ENCODE data around the gene SMIM10L1.

- PRO-cap, result no peak
Measured at GRCh38 chr12:10310373-10310903, 2.8 kb downstream of the KLRD1 start.

- PRO-cap, result no peak
Measured at GRCh38 chr12:10360925-10361712, 28.7 kb downstream of the KLRK1 start.

GRCh38 chr12:10364379-10365683, 25.0 kb downstream of the KLRK1 start:
- PRO-cap, result bidirectional peak, plus-strand start at chr12:10364669, minus-strand start at chr12:10364678; bidirectional peak, plus-strand start at chr12:10365184, minus-strand start at chr12:10365057

- PRO-cap, result no peak
Measured at GRCh38 chr12:10559044-10559665, 53.5 kb downstream of the EIF2S3B start.

GRCh38 chr12:10614177-10614731, 845 bp upstream of the MAGOHB start:
- PRO-cap, result no peak

GRCh38 chr12:10672202-10673121, 1.4 kb downstream of the STYK1 start:
- PRO-cap, result no peak

- PRO-cap, result no peak
Measured at GRCh38 chr12:10719296-10720412, 3.5 kb downstream of the YBX3 start.

GRCh38 chr12:11170859-11172035, at the start of gene SMIM10L1:
Gene SMIM10L1, plus strand, starts transcription at chr12:11171194.
- PRO-cap, result unidirectional peak, plus-strand start at chr12:11171172; bidirectional peak, plus-strand start at chr12:11171721, minus-strand start at chr12:11171610

DNA sequence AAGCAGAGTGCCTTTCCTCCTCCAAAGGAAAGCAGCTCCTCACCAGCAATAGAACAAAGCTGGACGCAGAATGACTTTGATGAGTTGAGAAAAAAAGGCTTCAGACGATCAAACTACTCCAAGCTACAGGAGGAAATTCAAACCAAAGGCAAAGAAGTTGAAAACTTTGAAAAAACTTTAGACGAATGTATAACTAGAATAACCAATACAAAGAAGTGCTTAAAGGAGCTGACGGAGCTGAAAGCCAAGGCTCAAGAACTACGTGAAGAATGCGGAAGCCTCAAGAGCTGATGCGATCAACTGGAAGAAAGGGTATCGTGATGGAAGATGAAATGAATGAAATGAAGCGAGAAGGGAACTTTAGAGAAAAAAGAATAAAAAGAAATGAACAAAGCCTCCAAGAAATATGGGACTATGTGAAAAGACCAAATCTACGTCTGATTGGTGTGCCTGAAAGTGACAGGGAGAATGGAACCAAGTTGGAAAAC, 18.9 kb downstream of the PRB4 start:
- PRO-cap, result no peak

- PRO-cap, result no peak
Measured at GRCh38 chr12:11623169-11623696, 26.2 kb upstream of the ETV6 start.

DNA sequence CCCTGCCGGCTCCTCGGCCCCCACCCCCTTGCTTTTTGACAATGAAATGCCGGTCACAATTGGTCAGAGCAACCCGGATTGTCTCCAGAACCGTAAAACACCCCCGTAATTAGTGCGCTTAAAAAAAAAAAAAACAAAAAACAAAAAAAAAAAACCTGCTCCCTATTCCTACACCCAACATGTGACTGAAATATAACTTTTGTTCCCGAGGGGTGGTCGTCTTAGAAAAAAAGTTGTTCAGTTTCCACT, 812 bp downstream of the ETV6 start:
- PRO-cap, result no peak

DNA sequence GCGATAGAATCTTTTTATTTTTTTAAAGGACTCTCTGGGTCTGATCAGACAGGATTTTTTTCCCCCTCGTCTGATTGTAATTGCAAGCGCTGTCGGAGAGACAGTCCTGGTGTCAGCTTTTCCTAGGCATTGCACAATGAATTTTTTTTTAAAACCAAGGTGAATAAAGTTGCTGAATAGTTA, 1.0 kb downstream of the ETV6 start:
- PRO-cap, result no peak

GRCh38 chr12:11654167-11654769, 4.8 kb downstream of the ETV6 start:
- PRO-cap, result no peak

DNA sequence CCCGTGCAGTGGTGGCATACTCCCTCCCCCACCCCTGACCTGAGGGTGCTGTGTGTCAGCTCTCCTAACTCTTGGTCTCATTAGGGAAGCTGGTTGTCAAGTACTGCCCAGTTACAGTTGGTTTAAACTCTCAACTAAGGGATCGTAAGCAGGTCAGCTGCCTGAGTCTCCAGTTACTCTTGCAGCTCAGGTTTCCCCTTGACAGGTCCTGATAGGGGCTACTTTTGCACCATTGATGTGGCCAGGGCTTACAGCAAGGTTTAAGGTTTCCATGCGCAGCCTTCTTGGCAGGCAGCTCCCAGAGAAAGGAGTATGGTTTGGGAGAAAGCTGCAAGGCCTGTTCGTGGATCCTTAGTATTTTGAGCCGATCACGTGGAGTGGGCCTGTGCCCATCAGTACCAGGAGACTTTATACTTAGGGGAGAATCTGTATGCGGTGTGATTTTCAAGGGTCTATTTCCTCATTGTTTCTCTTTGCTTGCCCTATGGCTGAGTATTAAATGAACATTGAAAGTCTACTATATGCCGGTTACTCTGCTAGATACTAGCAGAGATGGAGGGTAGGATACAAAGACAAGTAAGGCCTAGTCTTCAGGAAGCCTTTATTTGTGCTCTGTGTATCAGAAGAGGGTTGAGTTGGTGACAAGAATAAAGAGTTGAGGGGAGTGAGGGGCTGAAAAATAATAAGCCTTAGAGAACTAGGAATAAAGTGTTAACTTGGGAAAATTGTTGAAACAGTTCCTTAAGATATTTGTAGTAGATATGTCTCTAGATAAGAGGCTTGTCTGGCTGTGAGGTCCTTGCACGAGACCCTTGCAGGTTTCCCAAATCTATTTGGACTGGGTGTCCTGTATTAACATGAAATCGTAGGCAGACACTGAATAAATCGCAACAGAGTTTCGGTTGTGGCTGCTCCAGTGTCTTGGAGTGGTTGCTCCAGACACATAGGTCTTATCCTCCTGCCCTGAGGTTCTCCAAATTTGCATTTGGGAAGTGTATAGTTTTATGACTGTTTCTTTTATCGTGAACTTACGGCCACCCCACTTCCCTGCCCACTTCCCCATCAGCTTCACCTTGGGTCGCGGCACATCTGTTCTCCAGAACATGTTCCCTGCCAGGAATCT, 74.9 kb downstream of the ETV6 start:
- PRO-cap, result no peak

DNA sequence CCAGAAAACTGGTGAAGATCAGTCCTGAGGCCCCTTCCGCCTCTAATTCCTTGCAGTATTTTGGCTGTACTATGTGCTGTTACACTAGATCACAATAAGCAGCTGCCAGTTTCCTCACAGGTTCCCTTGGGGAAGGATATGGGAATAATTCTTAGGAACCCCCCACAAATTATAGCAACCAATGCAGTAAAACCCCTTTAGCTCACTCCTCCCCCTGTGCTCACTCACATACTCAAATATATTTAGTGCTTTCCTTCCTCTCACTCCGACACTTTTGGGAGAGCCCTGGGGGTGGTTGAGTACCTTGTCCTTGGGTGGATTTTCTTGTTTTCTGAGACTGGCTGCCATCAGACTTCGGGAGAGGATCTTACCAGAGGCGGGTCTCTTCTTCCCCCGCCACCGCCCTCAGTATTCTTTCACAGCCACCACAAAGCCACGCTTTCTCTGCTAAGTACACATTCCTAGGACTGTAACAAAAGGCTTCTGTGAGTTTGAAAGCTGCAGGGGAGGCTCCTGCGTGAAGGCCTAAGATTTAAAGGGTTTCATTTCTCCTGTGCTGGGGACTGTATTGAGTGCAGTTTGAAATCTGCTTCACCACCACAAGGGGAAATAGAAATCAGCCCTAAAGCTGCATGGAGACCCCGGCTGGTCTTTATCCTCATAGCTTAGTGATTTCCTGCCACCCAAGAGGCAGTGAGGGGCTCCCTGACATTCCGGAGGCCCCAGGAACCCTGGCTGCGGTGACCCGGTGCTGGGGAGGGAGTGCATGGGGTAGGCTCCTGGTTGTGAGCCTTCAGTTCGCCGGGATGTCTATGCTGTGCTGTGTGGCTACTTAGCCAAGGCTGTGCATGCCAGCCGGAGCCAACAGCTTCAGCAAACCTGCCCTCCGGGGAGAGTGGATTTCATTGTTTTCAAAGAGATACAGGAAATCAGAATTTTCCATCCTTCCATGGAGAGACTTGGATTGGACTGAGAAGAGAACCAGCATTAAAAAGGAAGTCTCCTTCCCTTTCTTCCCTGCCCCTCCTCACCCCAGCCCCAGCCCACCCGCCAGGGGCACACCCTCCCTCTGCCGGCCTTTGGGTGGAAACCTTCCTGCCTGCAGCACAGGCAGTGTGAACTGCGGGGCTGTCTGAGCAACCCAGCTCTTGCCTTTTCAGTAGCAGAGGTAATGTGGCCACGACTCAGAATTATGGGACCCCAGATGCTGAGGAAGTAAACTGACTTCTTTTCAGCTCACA, 163.2 kb downstream of the ETV6 start:
- PRO-cap, result no peak

DNA sequence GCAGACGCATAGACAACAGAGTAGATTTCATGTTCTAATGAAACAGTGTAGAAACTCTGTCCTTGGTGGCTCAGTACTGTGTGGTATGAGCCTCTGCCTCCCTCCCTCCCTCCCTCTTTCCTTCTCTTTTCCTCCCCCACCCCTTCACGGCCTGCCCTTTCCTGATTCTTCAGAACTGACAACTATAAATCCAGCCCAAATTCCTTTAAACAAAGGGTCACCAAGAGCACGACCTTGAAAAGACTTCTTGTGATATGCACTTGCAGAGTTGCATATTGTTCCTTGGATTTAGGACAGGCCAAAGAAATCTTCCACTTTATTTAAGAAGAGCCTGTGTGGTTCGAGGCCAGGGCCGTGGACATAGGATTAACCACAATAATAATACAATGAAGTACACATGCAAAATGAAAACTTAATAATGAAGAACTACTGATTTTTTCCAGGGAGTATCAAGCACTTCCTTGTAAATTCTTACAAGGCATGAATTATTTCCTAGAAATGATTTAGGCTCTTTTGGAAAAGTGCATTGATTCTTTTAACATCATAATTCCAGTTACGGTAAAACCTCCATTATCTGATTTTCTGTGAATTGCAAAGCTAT, 164.1 kb downstream of the ETV6 start:
- PRO-cap, result no peak

GRCh38 chr12:11840256-11840726, 190.8 kb downstream of the ETV6 start:
- PRO-cap, result no peak

DNA sequence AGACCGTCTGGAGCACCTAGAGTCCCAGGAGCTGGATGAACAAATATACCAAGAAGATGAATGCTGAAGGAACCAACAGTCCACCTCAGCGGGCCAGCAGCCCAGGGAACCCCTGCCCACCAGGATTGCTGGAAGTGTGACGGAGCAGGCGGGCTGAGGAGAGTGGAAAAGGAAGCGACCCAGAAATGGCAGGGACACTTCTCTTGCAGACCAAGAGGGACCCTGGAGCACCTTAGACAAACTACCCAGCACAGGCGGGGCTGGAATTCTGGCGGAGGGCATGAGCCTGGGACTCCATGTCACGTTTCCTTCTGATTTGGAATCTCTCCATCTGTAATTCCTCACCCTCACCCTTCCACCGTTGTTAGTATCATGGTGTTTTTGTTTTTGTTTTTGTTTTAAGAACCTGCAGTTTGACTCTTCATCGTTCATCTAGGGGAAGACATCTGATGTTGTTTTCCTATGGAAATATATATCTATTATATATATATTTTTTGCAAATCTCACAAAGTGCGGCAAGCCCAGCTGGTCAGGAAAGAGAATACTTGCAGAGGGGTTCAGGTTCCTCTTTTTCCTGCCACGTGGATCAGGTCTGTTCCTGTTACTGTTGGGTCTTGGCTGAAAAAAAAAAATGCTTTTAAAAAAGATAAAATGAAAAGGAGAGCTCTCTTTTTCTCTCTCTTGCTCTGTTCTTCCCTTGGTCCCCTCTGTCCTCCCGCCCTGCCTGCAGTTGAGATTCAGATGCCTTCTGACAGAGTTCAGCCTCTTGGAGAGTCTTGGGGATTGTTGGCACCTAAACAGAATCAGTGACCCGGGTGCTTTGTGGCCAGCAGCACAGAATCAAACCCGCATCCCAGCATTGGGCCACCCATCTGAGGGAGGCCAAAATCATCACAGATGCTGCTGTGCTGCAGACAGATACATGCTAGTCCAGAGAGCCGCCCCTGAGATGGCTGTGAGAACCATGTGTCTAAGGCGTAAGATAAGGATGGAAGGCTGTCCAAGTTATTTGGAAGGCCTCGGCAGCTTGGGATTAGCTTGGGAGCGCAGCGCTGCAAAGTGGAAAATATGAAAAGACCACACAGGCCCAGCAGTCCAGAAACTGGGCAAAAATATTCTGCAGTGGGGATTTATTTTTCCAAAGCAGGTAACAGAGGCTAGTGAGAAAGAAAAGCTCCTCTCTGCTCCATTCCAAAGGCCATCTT, 179.4 kb upstream of the BCL2L14 start:
- PRO-cap, result no peak

DNA sequence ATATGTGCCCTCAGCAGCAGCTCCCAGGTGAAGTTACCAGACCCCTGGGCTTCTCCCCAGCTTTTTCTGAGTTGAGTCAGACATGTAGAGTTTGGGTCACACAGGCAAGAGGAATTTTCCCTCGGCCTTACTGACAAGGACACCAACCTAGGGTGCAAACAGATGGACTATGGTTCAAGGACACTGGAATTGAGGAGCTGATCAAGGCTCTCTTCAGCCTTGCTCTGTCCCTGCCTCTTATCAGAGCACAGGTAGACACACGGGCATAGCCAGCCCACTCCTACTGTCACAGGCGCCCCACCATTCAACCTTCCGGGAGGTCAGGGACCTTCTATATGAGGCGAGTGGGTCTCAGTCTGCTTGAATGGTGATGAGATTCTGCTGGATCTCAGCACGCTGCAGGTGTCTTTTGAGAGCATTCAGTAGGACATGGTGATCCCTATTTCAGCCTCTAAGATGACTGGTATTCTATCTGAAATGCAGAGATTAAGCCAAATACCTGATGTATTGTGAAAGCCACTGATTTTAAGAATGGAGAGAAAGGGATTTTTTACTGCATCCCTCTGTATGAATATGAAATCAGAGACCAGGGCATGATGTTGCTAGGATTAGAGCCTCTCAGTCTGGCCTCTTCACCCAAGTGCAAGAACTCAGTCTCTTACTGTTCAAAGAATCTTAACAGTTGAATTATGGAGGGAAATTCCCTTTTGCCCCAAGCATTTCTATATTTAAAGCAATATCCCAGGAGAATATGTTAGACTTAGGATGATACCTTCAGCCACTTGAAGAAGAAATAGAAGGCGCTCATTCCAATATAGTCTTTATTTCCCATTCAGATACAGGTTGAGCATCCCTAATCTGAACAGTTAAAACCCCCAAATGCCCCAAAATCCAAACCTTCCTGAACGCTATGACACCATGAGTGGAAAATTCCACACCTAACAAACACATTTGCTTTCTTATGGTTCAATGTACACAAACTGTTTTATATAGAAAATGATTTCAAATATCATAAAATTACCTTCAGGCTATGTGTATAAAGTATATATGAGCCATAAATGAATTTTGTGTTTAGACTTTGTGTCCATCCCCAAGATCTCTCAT, 177.7 kb upstream of the BCL2L14 start:
- PRO-cap, result no peak

DNA sequence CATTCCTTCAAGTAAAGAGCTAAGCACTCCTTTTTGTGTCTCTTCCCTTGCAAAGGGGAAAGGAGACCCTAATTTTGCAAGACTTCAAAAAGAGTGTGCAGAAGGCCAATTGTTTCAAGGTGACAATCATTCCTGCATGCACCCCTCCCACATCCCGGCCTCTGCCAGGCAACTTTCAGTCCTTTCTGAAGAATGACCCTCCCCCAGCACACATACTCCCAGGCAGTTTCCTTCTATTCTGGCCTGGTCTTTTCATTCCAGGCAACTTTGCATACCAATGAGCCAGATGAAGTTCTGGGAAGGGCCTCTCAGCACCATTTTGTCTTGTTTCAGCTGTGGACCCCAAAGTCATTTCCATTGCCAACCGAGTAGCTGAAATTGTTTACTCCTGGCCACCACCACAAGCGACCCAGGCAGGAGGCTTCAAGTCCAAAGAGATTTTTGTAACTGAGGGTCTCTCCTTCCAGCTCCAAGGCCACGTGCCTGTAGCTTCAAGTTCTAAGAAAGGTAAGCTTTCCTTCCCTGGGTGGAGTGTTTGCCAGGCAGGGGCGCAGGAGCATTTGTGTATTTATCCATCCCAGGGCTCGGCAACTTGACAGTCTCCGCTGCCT, 16.2 kb downstream of the BCL2L14 start:
- PRO-cap, result no peak